NT2/D1 (cell line): ENCODE data around the genes POTEF, POTEI and TUBA3D.

- RRBS, 2 experiments: no CpG with 5 or more reads among the region's 13 CpGs
Observed at GRCh38 chr2:128289453-128290214, 29.0 kb downstream of the HS6ST1 start.

DNA sequence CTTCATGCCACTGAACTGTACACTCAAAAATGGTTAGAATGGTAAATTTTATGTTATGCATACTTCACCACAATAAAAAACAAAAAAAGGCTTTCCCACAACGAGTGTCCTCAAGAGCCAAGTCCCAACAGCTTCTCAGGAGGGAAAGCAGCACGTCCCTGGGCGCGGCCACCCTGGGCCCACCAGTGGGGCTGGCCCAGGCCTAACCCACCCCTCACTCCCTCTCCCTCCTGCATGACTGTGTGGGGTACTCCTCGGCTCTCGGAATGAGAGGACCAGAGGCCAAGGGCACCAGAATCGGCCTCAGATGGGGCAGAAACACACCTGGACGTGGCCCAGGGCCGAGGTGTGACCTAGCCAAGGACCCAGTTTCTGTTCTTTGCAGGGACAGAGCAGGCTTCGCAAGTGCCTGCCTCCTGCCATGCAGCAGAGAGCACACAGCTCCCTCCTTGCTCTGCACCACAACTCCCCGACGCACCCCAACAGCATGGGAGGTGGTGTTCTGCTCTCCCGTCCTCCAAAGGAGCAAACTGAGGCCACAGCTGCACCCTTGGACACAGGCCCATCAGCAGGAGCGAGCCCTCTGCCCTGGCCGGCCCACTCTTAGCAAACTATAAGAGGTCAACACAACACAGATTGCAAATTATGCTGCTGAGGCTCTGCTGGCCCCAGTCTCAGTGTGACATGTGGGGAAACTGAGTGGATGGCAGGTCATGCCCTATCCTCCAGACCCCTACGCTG is 19.7 kb downstream of the HS6ST1 start:
- RRBS, 2 experiments: no CpG with 5 or more reads among the region's 16 CpGs

DNA sequence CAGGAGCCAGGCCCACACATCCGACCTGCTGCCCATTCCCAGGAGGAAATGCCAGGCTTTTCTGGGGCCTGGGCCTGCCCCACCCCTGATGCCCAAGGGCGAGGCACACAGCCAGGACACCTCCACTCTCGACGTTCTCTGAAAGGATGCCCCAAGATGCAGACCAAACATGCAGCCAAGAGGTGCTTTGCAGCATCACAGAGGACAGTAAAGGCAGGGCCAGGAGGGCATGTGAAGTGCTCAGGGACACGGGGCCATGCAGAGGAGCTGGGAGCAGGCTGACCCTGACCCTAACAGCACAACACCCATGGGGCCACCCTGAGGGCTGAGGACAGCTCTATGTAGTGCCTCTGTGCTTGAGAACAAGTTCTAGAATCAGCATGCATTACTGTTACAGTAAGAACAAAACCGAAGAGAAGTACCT is 15.6 kb downstream of the HS6ST1 start:
- RRBS, 2 experiments: no CpG with 5 or more reads among the region's 6 CpGs

DNA sequence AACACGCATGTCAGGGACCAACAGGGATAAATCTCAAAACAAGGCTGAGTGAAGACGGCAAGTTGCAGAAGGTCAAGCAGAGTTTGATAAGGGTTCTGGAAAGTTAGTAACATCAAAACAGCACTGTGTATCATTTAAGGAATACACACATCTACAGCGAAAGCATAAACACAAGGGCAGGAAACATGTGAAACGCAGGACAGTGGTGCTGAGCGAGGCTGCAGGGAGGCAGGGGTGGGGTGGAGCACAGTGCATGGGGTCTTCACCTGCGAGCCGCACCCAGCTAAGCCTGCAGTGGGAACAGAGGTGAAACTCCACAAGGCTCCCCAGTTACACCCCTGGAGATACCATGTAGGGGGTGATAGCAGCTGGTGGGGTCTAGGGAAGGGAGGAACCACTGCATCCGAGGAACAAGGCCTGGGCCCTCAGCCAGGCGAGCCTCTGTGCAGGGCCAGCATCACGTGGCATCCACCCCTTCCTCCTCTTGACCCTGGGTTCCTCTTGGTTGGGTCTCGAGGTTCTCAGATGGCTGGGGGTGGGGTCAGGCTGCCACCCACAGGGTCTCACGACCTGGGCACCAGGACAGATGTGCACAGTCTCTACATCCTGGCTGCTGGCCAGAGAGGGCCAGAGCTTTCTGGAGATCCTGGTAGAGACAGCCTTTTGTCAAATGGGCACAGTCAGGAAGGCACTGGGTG is 10.5 kb downstream of the HS6ST1 start:
- RRBS, 2 experiments: no CpG with 5 or more reads among the region's 12 CpGs

DNA sequence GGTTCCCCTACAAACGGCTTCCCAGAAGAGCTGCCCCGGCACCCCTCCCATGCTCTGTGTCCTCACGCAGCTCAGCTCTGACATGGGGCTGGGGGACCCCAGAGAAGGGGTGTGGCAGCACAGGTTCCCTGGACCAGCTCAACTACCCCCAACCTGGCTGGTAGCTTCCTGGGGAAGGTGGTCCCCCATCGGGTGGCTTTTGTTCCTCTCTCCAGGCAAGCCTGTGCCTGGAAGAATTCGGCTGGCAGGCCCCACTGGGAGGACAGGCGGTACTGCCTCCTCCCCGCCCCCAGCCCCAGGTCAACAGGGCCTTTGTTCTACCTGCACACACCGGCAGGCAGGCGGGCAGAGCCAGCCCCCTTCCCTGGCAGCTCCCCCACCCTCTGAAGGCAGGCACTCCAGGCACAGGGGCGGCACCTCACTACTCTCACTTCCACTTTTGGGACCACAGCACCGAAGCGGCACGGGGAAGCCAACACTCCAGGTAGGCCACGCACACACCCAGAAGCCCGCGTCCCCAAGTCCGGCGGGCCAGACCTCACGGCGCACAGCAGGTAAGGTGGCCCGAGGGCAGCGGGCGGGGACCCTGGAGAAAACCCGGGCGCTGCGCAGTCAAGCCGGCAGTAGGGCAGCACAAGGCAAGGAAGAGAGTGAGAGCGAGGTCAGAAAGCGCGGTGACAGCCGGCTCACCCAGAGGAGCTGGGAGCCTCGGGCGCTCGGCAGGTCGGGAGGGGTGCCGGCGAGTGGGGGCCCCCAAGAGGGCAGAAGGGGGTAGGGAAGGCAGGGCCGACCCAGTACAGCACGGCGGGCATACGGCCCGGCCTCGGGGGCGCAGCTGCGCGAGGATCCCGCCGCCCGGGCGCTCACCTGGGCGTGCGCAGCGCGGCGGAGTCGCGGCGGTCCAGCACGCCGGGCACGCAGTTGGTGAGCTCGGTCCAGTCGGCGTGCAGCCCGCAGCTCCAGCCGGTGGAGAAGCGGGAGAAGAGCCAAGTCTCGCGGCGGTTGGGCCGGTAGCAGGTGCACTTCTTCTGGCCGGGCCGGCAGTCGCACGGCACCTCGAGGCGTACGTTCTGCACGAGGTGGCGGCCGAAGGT is 1.2 kb downstream of the HS6ST1 start:
- RRBS, 2 experiments: 1 to 2% methylated on average over 37 of the region's 81 CpGs

GRCh38 chr2:128472881-128473874 is 154.5 kb upstream of the HS6ST1 start:
- RRBS, 2 experiments: no CpG with 5 or more reads among the region's 28 CpGs

- RRBS, 2 experiments: no CpG with 5 or more reads among the region's 13 CpGs
Observed at GRCh38 chr2:128494437-128495156, 175.9 kb upstream of the HS6ST1 start.

DNA sequence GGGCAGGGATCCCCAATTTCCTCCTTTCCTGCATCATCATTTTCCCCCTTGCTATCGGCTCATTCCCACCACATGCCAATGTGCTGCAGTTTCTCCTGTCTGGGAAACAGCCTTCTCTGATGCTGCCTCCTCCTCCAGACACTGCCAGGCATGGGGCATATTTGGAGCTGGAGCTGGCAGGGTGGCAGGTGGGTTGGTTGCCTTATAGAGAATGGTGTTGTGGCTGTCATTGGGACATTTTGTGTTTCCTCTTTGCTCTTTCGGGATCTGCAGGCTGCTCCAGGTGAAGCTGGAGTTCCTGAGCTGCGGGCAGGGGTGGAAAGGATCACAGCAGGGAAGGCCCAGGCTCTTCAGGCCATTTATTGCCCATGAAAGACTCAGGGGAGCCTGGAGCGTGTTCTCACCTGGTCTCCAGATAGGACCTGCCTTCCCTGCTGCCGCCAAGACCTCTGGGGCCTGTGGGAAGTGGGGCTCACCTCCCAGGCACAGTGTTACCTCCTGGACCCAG is 192.4 kb upstream of the HS6ST1 start:
- RRBS, 2 experiments: no CpG with 5 or more reads among the region's 5 CpGs

DNA sequence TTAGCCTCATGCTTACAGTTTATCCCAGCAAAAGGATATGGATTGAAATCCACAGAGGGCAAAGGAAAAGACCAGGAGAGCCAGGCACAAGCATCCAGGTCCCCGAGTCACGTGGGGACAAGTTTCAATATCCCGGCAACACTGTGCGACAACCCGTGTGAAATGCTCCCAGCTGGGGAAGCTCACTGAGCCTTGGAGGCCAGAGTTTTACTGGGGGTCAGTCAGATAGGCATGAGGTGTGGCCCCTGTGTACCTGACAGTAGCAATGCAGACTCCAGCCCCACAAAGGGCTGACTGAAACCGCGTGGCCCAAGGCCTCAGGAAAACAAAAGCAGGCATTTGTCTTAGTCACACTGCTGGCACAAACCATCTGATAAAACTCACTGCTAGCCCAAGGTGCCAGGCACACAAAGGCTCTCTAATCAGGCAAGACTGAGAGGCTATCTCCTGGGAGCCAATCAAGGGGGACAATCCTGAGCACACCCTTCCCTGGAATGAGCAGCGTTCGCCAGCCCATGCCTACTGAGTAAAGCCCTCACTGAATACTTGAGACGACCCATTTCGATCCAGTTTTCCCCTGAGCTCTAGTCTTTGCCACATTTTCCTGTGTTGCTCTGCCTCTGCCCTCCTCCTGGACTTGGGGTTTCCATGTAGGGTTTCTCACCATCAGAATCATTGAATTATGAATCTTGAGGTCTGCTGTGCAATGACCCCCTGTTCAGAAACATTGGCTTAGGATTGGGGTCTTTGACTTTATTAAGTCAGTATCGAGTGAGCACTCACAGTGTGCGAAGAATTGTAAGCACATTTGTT is 786.5 kb upstream of the RAB6C start:
- RRBS, 2 experiments: no CpG with 5 or more reads among the region's 13 CpGs

DNA sequence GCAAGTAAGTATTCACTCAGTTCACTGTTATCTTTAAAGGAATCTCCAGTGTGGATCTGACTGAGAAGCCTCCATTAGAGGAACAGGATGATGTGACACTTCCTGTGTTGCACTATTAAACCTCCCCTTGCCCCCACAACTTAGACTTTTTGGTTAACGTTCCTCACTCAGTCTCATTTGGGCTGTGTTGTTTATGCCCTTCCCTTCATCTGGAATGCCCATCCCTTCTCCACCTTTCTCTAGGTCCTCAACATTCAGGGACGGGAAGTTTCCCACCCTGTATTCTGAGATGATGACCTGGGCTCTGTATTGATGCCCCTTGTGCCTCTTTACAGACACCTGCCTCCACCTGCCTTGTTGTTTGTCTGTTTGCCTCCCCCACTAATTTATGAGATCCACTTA is 536.1 kb upstream of the RAB6C start:
- RRBS, 2 experiments: no CpG with 5 or more reads among the region's 2 CpGs

DNA sequence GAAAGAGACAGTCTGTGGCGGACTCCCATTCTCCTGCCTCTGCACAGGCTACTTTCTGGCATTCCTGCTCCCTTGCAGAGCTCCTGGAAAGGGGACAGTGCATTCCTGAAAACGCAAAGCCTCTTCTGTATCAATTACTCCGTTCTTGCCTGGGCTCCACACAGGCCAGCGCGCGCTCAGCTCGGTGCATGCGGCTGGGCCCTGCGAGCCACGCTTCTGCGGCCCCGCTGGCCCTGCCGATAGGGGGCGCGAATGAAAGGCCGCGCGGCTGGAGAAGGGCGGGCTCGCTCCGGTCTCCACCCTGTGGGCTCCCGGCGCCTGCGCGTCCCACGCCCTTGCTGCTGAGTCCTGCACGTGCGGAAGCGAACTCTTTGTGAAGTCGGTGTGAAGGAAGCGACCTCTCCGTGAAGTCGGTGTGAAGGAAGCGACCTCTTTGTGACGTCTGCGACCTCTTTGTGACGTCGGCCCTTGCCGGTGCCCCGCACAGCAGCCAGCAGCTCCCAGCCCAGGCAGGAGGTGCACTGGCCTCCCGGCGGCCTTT is 392.1 kb upstream of the RAB6C start:
- RRBS, 2 experiments: 95% methylated on average over 3 of the region's 42 CpGs

DNA sequence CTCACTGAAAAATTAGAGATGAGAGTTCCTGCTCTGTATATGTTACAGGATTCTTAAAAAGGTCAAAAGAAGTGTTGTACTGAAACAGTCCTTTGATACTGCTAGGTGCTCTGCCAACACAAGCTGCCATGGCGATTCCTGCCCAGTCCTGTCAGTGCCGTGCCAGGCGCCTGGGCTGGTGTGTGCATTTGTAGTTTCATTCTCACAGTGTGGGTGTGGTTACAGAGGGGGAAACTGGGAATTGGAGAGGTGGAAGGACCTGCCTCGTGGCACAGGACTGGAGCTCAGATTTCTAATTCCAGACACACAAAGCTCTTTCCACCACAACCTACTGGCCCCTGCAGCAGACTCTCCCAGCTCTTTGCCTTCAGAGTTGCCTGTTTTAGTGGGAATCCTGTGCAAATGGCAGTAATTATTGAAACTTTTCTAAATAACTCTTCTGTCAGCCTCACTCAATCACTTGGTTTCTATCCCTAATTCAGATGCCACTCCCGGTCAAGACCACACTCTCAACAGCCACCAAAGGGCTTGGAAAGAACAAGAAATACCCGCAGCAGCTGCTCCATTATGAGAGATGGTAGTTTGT is 122.2 kb upstream of the RAB6C start:
- RRBS, 2 experiments: no CpG with 5 or more reads among the region's 6 CpGs

DNA sequence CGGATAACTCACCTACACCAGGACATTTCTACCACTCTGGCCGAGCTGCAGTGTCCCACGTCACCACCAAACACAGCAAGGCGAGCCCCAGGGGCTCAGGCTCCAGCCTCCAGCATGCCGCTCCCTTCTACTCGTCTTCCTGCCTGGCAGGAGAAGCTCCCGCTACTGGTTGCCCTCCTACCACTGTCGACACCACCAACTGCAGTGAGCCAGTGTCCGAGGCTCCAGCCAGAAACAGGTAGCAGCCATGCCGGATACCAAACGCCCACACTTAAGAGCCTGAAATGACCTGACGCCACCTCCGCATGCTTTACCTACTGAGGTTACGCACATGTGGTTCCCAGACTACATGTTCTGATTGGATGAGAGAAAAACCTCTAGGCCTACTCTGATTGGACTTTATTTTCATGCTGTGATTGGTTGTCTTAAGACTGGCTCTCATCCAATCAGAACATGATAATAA is at the start of gene POTEF:
Gene POTEF, minus strand, starts transcription at position 163 of the 463 bp plus-strand sequence.
- RRBS, 2 experiments: no CpG with 5 or more reads among the region's 14 CpGs

GRCh38 chr2:130194906-130195429 is 3.3 kb downstream of the TUBA3E start:
- RRBS, 2 experiments: no CpG with 5 or more reads among the region's 12 CpGs

DNA sequence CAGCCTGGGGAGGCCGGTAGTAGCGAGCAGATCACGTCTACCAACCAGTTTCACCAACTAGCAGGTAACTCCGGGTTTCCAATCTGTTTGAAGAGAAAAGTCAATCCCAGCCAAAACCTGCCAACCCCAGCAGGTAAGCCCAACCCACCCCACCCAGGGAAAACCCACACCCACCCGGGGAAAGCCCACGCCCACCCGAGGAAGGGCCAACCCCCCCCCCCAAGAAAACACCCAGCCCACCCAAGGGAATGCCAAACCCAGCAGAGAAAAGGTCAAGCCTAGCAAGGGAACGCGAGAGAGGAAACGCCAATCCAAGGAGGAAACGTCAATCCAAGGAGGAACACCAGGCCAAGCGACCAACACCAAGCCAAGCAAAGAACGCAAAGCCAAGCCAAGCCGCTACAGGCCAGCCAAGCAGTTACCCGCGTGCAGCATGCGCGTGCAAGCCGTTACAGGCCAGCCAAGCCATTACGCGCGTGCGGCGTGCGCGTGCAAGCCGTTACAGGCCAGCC is at the start of gene POTEI:
Gene POTEI, minus strand, starts transcription at position 83 of the 512 bp plus-strand sequence.
- RRBS, 2 experiments: no CpG with 5 or more reads among the region's 27 CpGs

DNA sequence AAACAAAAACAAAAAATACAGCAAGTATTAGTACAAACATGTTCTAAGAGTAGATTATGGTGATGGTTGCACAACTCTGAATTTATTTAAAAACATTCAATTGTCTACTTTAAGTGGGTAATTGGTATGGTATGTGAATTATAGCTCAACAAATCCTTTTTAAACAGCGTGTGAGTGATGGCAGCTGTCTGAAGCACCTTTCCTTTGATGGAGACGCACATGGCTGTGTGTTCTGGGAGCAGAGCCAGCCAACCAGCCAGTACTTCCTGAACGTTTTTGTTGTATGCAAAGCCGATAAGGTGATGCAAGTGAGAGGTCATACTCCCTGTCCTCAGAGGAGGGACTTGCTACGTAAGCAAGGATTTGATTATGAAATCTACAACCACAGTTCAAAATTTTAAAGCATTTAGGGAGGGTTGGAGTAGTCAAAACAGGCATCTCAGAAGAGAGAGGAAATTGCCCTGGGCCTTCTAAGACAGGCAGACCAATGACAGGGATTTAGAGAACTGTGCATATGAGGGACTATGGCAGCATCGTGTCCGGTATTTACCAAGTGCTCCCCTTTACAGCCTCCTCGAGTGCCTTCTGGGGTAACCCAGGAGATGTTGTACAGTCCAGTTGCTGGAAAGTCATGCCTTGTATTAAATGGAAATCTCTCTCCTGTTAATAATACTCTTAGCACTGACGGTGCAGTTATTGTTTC is 28.2 kb downstream of the ARHGEF4 start:
- RRBS, 2 experiments: no CpG with 5 or more reads among the region's 9 CpGs

- RRBS, 2 experiments: no CpG with 5 or more reads among the region's 4 CpGs
Observed at GRCh38 chr2:130967037-130967253, 126.3 kb downstream of the FAM168B start.

DNA sequence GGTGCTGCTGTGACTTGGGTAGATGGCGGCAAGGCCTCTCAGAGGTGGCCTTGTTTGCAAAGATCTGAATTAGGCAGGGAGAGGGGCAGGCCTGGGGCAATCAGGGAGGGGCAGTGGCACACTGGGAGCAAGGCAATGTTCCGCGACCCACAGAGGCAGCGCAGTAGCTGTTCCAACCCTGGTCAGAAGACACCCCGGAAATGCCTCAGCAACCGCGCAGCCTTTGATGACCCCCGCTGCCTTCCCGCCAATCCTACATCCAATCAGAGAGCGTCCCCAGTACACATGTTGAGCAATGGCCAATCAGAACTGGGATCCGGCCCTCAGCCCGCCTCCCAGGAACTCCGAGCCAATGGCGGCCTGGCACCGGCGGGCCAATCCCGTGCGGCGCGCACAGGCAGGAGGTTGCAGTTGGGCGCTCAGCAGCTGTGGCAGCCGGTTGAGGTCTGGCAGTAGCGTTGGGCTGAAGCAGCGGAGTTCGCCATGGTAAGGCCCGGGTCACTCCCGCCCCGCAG is at the start of gene TUBA3D:
Gene TUBA3D, plus strand, starts transcription at position 403 of the 515 bp plus-strand sequence.
- RRBS, 2 experiments: 99 to over 99% methylated on average over 6 of the region's 28 CpGs

DNA sequence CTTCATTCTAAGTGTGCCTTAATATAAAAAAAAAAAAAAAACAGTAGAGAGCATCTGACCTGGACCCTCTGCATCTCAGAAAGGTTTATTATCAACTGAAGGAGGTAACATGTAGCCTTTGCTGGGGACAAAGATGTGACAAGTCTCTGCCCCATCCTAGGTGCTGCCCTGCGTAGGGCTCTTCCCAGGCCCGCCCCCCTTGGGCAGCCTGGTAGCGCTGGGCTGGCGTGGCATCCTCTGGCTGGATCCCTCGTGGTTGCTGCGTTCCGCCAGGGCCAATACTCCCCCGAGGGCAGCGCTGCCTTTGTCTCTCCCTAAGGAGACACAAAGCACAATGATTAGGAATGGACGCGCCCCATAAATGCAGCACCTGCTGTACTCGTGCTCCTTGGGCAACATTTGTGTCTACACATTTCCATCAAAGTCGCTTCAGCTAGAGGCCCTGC is 8.0 kb downstream of the TUBA3D start:
- RRBS, 2 experiments: no CpG with 5 or more reads among the region's 13 CpGs